Karpas-422 (cell line): ENCODE results near the gene POMZP3.

- PRO-cap, result no peak
- RAMPAGE, long total RNA, result no peak
These were observed 1.2 kb upstream of the GTF2I start for GRCh38 chr7:74656287-74656834.

- PRO-cap, result no peak
- RAMPAGE, long total RNA, result no peak
These were observed 39.3 kb downstream of the CASTOR2 start for GRCh38 chr7:75003846-75004103.

DNA sequence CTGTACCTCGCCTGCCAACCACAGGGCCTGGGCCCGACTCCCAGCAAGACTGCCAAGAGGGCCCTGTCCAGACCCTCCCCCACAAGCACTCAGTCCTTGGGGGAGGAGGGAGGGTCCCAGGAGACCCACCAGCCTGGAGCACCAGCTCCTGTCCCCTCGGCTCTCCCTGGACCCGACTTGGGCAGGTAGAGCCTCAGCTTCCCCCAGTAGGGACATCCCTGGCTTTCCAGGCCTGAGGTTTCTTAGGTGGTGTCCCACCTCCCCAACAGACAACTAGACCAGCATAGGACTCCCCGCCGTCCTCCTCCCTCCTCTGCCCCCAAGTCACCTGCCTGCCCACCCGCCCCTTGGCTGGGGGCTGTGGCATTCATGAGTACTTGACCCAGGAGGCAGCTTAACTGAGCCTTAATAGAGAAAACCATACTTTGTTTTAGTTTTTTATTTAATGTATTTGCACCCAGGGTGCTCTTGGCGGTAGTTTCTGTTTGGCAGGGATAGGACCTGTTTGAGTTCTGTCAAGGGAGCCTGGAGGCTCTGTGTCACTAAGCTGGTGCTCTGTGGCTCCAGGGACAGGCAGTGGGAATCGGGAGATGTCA is 48.2 kb downstream of the RCC1L start:
- PRO-cap, result no peak
- RAMPAGE, long total RNA, result no peak

- PRO-cap, result no peak
- RAMPAGE, long total RNA, result no peak
These were observed 43.1 kb downstream of the TRIM73 start for GRCh38 chr7:75438349-75439018.

DNA sequence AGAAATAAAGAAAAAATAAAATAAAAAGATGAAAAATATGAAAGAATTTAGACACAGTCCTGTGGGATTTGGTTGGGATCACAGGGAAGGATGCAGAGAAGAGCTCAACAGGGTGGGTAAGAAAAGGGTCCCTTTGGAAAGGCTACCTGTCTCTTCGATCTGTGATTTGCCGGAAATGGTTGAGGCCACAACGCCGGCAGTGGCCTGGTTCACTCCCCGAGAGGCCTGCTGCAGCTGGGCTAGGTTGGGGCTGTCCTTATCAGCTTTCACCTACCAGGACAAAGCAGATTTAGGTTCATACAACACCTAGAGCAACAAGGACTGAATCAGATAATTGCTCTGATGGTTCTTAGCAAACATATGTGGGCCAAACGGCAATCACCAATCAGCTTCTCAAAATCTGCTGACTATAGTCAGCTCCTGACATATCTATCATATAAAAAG is 50.6 kb downstream of the SPDYE5 start:
- PRO-cap, result no peak
- RAMPAGE, long total RNA, result no peak

DNA sequence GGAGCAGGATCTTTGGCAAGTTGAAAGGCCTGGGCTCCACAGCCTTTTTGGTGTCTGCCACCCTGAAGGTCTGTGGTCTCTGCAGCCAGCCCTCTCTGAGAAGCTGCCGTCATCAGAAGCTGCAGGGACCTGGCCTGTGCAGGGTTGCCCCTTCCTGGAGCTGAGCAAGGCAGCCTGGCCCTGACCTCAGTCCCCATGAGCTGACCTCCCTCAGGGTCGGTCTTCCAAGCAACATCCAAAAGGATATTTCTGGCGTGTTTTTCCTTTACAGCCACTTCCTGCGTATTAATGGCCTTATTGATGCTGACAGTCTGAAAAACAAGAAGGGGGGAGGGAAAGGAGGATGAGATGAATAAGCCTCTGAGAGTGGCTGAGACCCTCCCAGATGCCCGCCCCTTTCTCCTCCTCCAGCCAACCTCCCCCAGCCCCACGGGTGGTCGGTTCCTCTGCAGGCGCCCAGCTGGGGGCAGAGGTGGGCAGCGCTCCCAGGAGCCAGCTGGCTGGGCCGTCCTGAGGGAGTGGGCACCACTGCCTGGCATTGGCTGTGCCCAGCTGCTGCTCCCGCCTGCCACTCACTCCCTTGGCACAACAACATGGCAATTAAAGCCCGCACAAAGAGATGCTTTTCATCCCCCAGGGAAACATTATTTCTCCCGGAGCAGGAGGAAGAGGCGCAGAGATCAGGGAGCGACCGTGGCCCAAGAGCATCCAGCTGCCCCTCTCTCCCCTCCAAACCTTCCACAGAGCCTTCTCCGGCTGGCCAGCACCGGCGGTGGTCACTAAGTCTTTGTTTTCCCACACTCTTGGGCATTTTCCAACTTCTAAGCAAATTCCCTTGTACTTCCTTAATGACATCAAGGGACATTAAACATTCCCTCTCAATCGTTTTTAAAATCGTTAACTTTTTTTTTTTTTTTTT is 107.1 kb downstream of the SPDYE5 start:
- PRO-cap, result no peak
- RAMPAGE, long total RNA, result no peak

- PRO-cap, result no peak
- RAMPAGE, long total RNA, result no peak
These were observed 121.0 kb downstream of the HIP1 start for GRCh38 chr7:75617631-75618281.

DNA sequence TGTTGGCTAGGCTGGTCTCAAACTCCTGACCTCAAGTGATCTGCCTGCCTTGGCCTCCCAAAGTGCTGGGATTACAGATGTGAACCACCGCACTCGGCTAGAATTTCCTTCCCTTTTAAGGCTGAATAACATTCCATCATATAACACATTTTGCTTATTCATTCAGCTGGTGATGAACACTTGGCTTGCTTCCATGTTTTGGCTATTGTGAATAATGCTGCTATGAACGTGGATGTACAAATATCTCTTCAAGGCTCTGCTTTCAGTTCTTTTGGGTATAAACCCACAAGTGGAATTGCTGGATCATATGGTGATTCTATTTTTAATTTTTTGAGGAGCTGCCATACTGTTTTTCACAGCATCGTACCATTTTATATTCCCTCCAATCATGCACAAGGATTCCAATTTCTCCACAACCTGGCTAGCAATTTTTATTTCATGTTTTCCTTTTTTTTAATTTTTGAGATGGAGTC is 67.4 kb downstream of the HIP1 start:
- PRO-cap, result no peak
- RAMPAGE, long total RNA, result no peak

- PRO-cap, result bidirectional peak, plus-strand start at chr7:75915157, minus-strand start at chr7:75914928
- RAMPAGE, long total RNA, result no peak
These were observed 647 bp upstream of the POR start for GRCh38 chr7:75914004-75915012.

- PRO-cap, result no peak
- RAMPAGE, long total RNA, result no peak
These were observed 12.5 kb downstream of the TMEM120A start for GRCh38 chr7:75981608-75982560.

- PRO-cap, result no peak
- RAMPAGE, long total RNA, result no peak
These were observed 7.7 kb downstream of the TMEM120A start for GRCh38 chr7:75986208-75987495.

- PRO-cap, result no peak
- RAMPAGE, long total RNA, result no peak
These were observed 785 bp upstream of the TMEM120A start for GRCh38 chr7:75995056-75995703.

GRCh38 chr7:76282429-76283190 is 19.9 kb upstream of the HSPB1 start:
- PRO-cap, result no peak
- RAMPAGE, long total RNA, result no peak

DNA sequence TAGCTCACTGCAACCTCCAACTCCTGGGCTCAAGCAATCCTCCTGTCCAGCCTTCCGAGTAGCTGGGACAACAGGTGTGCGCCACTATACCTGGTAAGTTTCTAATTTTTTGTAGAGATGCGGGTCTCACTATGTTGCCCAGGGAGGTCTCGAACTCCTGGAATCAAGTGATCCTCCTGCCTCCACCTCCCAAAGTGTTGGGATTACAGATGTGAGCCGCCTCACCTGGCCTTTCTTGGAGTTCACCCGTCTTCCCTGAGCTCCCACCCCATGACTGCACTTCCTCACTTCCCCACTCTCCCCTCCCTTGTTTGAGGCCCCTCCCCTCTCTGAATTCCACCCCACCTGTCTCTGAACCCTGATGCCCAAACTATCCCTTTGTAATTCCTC is 11.3 kb downstream of the HSPB1 start:
- PRO-cap, result no peak
- RAMPAGE, long total RNA, result no peak

DNA sequence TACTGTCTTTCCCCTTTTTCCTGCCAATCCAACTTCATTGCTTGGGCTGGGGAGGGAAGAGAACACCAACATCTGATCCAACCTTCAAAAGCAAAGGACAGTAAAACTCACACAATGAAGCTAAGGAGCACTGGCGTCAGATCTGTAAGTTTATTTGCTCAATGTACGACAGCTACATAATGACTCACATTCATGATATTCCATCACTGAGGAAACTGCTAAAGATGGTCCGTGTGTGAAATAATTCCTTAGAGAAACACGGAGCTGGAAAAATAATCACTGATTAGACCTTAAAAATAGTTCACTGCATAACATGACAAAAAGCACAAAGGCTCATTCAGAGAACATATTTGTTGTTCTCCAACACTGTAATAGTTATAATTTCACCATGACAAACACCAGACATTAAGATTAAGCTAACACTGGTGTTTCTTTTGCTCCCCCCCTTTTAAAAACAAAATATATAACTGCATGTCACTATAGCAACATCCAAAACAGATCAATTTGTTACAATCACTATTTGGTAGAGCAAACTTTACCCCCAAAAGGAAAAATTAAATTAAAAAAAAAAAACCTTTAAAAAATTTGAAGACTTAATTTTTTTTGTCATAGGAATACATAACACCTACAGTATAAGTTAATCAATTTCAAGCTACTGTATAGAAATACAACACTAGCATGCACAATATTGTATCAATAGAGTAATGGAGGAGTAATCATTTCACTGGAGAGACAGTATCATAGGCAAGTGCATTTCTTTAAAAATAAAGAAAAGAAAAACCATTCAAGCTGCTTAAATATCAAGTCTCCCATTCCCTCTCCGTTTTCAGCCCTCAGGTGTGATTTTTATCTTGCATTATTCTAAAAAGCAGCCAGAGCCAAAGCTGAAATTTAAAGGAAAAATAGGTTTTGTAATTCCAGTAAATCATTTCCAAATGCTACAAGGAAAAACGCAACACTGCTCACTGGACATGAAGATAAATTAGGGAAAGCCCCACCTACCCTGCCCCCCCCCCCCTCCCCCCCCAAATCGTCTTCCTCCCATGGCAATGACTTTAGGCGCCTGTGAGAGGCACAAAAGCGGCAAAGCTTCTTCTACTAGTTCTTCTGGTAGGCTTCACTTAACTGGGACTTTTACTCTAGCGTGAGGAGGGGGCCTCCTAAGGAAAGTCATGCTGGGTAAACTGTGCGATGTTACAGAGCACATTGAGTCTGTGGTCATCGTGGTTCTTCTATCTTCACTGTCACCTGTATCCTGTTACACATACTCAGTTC is 24.6 kb downstream of the HSPB1 start:
- PRO-cap, result no peak
- RAMPAGE, long total RNA, result no peak

DNA sequence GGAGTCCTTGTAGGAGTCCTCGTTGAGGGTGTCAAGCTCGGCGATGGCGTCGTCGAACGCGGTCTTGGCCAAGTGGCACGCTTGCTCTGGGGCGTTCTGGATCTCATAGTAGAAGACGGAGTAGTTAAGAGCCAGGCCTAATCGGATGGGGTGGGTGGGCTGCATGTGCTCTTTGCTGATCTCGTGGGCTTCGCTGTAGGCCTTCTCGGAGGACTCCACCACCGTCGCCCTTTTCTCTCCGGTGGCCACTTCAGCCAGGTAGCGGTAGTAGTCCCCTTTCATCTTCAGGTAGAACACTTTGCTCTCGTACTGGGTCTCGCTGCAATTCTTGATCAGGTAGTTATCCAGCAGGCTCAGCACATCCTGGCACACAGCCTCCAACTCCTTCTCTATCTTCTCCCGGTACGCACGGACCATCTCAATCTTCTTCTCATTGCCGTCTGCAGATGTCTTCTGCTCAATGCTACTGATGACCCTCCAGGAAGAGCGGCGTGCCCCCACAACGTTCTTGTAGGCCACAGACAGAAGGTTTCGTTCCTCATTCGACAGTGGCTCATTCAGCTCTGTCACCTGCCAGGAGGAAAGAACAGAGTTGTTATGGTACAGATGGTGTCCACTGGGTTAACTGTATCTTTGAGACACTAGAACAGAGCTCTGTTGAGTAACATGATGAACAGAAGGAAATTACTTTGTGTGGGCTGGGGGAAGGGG is 27.3 kb downstream of the HSPB1 start:
- PRO-cap, result no peak
- RAMPAGE, long total RNA, result no peak

- PRO-cap, result no peak
- RAMPAGE, long total RNA, result no peak
These were observed 16.2 kb downstream of the SSC4D start for GRCh38 chr7:76392845-76394130.

DNA sequence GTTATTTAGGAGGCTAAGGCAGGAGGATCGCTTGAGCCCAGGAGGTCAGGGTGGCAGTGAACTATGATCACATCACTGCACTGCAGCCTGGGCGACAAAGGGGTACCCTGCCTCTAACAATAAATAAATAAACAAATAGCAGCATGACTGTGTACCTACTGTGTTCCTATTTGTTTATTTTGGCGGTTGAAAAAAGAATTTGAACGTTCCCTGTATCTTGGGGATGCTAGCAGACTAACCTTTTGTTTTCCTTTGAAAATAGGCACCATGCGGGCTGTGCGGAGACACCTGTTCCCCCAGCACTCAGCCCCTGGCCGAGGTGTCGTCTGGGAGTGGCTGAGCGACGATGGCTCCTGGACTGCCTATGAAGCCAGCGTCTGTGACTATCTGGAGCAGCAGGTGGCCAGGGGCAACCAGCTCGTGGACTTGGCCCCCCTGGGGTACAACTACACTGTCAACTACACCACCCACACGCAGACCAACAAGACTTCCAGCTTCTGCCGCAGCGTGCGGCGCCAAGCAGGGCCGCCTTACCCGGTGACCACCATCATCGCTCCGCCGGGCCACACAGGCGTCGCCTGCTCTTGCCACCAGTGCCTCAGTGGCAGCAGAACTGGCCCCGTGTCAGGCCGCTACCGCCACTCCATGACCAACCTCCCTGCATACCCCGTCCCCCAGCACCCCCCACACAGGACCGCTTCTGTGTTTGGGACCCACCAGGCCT is 20.9 kb downstream of the DTX2 start:
- PRO-cap, result no peak
- RAMPAGE, long total RNA, result no peak

- PRO-cap, result no peak
- RAMPAGE, long total RNA, result no peak
These were observed 2.1 kb downstream of the UPK3B start for GRCh38 chr7:76512542-76512813.

DNA sequence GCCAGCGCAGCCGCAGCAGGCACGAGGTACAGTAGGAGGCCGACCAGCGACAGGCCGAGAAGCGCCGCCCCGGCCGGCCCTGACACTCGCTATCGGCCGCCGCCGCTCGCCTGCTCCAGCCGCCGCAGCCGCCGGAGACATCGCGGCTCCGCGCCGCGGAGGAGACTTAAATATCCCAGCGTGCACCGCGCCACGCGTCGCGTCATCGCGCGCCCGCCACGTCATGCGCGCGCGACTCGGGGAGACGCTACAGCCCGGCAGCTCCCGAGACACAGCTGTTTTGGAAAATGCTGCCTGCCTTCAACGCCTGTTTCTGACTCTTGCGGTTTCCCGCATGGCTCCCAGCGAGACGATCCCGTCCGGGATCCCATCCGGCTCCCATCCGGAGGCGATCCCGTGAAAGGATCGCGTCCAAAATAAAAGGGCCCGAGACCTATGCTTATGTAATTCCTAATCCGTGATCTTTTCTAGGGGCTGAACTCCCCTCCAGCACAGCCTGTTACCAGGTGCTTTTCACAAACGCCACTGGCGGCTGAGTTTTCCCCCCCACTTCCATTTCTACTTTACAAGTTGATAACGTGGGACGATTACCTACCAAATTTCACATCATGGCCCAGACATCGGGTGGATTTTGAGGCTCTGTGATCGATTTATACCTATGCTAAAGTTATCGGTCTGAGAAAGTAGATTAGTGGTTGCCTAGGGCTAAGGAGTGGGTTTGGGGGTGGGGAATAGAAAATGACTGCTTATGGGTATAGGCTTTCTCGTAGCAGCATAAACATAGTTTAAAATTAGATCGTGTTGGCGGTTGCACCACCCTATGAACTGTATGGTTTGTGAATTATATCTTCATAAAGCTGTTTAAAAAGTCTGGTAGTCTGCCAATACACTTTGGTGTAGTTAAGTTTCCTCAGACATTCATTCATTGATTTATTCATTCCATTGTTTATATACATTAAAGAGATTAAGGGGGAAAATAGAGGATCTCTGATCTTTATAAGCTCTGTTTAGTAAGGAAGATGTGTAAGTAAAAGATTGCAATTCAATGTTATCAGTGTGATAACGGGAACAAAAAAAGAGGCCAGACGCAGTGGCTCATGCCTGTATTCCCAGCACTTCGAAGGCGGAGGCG is at the start of gene POMZP3:
POMZP3 (minus strand) TSS at position 168 of the 1,132 bp plus-strand sequence.
- PRO-cap, result bidirectional peak, plus-strand start at position 247 of the sequence, minus-strand start at position 142 of the sequence
- RAMPAGE, long total RNA, result no peak